GM23338 (cell line): ENCODE measurements around a stretch of chr6.

DNA sequence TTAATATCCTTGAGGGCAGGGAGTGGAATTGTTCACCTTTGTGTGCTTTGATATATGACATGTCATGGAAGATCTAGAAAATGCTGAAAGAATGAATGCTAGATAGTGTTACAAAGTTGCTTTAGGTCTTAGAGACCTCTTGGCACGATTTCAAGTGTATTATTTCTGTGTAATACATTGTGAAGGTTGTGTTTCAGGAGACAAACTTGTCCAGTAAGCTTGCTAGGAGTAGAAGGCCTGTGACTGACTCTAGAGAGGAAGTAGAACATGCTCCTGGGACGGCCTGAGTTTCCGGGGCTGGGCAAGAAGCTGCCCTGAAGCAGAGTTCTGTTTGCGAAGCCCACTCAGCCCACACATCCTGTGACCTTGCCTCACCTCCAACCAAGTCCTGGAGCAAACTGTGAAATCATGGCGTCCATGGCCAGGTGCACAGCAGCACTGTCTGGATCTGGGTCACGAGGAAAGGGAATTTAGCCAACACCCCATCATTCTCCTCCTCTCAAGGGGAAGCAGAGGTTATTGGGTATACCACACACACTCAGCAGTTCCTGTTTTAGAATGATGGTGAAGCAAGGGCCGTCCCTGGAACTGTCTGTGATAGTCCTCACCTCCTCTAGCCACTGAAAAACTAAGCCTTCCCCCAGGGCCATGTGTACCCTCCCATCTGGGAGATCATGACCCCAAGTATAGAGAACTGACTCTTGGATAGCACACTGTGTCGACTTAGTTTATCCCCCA lies 87.4 kb downstream of the CRYBG1 start:
- PRO-cap: no peak
- RAMPAGE, long total RNA: no peak

GRCh38 chr6:106541042-106541241 lies 88.4 kb downstream of the RTN4IP1 start:
- PRO-cap: no peak
- RAMPAGE, long total RNA: no peak

DNA sequence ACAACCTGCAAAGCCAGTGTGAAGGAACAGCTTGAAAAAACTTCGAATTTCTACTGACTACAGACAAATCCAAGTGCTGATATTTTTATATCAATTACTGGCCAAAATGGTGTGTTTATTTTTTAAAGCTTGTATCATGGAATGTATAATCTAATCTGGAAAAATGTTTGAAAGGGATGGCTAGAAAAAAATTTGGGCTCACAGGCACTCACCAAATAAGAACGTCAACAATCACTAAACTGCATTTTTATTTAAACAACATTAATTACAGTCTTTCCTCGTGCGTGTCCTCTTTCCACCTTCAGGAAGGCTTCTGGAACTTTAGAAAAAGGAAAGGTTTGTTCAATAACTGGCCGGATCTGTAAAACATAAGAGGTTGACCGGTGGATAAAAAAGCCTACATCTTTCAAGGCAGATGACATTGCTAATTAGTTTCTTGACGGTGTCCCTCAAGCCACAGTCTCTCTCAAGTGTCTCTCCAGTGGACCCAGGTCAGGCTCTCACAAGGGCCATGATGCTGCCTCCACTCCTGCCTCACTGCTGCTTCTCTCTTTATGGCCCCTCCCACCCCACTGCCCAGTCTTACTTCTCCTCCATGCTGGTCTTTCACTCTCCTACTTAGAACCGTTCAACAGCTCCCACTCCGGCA lies 57.4 kb downstream of the RTN4IP1 start:
- PRO-cap: no peak
- RAMPAGE, long total RNA: no peak

- PRO-cap: no peak
- RAMPAGE, long total RNA: no peak
Observed at GRCh38 chr6:106703057-106703819, 73.9 kb downstream of the QRSL1 start.

GRCh38 chr6:106715829-106716371 lies 86.5 kb downstream of the QRSL1 start:
- PRO-cap: no peak
- RAMPAGE, long total RNA: no peak

DNA sequence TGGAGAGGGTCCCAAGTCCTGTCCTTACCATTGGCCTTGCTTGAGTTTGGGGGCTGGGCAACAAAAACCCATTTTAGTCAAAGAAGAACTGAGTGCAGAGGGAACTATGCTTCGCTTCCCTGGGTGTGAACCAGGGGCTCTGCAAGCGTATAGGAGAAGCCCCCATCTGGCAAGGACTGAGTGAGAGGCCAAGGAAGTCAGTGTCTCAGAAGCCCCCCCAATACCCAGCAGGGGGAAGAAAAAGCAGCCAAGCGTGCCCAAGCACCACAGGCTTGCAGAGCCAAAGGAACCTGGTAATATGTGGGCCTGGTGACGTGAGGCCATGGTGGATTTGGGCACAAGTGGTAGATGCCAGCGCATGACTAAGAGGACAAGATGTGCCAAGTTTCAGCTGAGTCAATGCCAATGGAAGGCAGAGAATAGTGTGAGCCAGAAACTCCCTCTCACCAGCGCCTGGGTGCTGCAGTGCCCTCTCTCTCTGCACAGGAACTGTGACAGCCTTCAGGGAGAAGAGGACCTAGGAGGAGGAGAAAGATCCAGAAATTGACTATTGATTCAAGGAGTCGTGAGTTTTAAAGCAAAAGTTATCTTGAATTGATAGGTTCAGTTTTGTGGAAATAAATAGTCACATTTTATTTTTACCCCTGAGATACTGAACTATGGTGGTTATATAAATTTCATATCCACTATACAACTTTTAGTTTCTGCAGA lies 110.0 kb downstream of the QRSL1 start:
- PRO-cap: no peak
- RAMPAGE, long total RNA: no peak

DNA sequence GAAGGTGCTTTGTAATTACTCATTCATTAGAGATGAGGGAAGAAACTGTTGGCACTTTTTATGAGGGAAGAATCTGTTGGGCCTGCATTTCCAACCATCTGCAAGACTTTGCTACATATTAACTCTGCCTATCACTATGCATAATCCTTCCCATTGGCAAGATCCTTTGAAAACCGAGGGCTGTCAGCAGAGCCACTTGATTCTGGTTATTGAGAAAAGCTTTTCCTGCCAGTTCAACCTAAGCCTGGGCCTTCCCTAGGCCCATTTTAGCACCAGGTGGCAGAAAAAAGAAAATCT lies 103.5 kb downstream of the CD24 start:
- PRO-cap: no peak
- RAMPAGE, long total RNA: no peak

- PRO-cap: no peak
- RAMPAGE, long total RNA: no peak
Observed at GRCh38 chr6:107561350-107561669, 71.4 kb downstream of the SOBP start.

GRCh38 chr6:107586017-107586407 lies 96.1 kb downstream of the SOBP start:
- PRO-cap: no peak
- RAMPAGE, long total RNA: no peak

DNA sequence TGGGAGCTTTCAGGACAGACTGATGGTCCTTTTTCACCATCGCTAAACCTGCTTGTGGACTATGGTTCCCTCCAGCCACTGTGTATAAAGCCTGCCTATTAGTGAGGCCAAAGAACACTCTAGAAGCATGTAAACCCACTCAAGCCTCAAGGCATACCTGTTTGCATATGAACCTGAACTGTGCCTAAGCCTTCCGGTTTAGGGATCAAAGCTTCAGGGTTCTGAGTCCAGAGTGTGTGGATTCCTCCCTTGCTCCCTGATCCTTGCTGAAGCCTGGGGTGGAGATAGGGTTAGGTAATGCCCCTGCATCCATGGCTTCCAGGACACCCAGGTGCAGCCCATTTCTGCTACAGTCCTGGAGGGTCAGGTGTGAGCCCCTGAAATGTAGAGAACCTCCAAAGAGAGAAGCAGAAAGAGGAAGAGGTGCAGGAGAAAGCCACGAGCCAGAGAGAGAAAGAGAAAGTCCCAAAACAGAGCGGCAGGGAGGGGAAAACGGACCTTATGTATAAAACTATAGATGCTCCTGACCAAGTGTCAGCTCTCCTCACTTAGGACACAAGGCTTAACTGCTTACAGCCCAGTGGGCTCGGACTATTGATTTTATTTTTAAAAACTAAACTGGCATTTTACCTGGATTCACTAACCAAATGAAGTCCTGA lies 93.3 kb downstream of the SCML4 start:
- PRO-cap: no peak
- RAMPAGE, long total RNA: no peak

DNA sequence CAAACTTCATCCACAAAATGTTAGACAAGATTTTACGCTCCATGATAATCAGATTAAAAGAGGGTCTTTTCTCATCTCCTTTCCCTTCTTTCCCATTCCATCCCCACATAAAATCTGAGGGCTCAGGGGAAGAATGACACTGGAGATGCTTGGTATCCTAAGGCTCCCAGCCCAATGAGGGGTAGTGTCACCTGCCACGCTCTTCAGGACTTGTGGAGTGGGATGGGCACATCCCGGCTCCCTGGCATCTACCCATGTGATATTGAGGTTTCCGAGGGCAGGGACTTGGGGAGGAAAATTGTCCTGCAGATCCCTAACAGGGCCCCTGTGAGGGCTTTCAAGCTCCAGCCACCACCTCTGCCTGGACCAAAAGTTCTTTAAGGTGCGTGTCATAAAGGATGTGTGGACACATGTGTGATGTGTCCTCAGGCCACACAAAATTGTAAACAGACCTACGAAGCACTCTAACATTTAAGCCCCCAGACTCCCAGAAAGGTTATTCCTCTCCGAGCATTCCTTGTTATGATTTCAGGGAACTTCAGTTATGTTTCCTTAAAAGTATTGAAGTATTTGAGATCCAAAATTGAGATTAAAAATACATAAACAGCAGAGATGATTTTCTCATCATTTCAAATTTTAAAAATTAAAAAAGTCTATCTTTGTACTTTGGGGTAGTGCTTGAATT lies 2.5 kb downstream of the SCML4 start:
- PRO-cap: no peak
- RAMPAGE, long total RNA: no peak

- PRO-cap: no peak
- RAMPAGE, long total RNA: no peak
Observed at GRCh38 chr6:107893274-107894147, 64.5 kb downstream of the SEC63 start.

DNA sequence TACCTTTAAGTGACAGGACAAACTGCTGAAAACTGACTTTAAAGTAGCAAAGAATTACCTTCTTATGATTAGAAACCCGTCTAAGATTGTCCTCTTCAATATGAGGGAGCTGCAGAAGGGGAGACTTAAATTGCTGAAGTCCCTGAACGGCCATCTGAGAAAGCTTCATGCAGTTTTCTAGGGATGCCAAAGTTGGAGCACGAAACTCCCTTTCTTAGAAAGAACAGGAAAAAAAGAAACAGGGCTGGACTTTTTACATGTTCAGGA lies 55.3 kb downstream of the SEC63 start:
- PRO-cap: no peak
- RAMPAGE, long total RNA: no peak

GRCh38 chr6:108200621-108201092 lies 34.8 kb downstream of the NR2E1 start:
- PRO-cap: no peak
- RAMPAGE, long total RNA: no peak

- PRO-cap: bidirectional peak, plus-strand start at chr6:108260484, minus-strand start at chr6:108260446
- RAMPAGE, long total RNA: no peak
Observed at GRCh38 chr6:108260061-108260680, 669 bp downstream of the SNX3 start.

- PRO-cap: no peak
- RAMPAGE, long total RNA: no peak
Observed at GRCh38 chr6:108411667-108412510, 117.0 kb downstream of the AFG1L start.

DNA sequence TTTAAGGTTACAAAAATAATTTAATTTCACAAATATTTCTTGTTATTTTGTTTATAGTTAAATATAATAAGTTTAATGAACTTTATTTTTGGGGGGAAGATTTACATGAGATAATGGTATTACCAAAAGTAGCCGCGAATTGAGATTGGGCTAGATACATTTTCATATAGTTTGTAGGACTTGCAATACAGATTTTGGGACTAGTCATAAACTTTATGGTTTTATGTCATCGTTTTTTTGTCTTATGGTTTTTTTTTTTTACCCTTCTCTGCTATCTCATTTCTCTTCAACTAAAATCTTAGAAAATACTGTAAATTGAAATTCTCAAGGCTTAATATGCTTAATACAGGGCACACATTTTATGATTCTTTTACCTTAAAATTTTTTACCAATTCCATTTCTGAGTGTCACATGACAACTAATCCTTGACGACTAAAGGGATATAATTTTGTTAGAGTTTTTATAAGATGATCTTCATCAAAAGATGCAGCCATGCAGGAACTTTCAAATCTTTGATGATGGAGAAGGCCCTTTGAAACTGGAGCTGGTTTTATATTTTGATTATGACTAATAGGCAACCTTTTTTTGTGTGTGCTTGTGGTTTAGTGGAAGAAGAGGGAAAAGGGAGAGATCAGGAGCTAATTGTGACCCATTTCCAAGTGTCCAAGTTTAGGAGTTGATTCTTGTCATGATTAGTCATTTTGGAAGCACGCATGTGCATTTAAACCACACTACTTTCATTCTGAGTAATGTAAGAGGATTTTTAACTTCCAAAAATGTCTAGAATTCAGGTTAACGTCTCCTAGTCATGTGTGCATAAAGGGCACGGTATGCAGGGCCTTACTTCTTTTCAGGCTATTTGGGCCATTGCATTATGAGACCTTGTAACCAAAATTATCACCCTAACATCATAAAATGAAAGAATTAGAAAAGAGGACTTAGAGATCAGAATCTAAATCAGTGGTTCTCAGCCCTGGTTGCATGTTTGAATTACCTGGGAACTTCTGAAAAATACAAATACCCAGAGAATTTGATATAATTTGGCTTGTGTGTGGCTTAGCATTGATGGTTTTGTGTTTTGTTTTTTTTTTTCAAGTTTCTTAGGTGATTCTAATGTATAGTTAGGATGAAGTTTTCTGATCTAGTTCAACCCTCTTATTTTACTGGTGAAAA lies 3.4 kb downstream of the FOXO3 start:
- PRO-cap: no peak
- RAMPAGE, long total RNA: no peak

DNA sequence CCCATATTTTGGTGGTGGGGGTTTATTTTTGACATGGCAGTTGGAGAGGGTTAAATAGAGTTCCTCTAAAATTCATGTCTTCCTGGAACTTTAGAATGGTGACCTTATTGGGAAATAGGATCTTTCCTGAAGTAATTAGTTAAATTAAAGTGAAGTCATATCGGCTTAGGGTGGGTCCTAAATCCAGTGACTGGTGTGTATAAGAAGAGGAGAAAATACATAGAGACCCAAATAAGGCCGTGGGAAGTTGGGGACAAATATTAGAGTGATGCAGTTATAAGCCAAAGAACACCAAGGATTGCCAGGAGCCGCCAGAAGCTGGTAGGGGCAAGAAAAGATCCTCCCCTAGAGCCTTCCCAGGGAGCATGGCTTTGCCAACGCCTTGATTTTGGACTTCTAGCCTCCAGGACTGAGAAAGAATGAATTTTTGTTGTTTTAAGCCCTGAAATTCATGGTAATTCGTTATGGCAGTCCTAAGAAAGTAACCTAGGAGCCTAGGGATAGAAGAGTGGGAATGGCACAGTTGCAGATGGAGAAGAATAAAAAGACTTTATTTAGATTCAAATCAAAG lies 10.7 kb downstream of the FOXO3 start:
- PRO-cap: no peak
- RAMPAGE, long total RNA: no peak

- PRO-cap: no peak
- RAMPAGE, long total RNA: no peak
Observed at GRCh38 chr6:108605402-108605969, 44.8 kb downstream of the FOXO3 start.

- PRO-cap: no peak
- RAMPAGE, long total RNA: no peak
Observed at GRCh38 chr6:108653240-108653684, 92.5 kb downstream of the FOXO3 start.